Umbilical cord (tissue), 2 donors: ENCODE measurements around a stretch of chr2.

- RAMPAGE, long total RNA: no peak
These were observed 56.5 kb upstream of the TWIST2 start for GRCh38 chr2:238791403-238791714.

GRCh38 chr2:238856798-238857313, 9.0 kb downstream of the TWIST2 start:
- RAMPAGE, long total RNA: no peak

GRCh38 chr2:238902719-238903508, 55.0 kb downstream of the TWIST2 start:
- RAMPAGE, long total RNA: no peak

- RAMPAGE, long total RNA: no peak
These were observed 58.1 kb downstream of the TWIST2 start for GRCh38 chr2:238905755-238906609.

GRCh38 chr2:239121572-239122017, 273.7 kb downstream of the TWIST2 start:
- RAMPAGE, long total RNA: no peak

DNA sequence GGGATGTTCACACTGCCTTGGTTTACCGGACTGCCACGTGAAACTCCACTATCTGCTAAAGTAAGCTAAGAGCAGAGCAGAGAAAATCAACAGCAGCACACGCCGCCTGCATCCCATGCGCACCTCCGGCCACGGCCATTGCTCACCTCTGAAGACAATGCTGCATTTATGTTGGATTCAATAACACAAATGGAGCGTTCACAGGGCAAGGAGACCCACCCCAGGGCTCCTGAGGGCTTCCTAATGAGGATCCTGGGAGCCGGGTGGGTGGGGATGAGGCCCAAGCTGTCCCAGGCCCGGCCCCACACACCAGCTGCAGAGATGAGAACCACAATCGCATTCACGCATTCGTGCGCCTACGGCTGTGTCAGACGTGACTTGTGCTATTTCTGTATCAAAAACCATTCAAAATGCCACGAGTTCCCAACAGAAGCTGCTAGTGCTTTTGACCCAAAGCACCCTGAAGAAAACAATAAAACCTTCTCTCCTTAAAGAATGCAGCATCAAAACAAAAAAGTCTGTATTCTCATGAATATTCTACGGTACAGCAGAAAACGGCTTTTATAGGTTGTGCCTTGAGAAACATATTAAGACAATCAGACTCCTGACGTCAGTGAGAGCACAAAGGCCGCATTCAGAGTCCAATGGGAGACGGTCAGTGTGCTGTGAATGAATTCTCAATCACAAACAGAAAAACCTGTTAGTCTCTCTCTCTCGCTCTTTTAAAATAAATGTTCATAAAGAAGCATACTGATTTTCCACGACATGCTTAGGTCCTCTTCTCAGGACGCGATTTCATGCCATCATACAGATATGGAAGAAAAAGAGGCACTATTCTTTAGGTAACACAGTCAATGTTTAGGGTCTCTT, 205.4 kb downstream of the HDAC4 start:
- RAMPAGE, long total RNA: no peak

DNA sequence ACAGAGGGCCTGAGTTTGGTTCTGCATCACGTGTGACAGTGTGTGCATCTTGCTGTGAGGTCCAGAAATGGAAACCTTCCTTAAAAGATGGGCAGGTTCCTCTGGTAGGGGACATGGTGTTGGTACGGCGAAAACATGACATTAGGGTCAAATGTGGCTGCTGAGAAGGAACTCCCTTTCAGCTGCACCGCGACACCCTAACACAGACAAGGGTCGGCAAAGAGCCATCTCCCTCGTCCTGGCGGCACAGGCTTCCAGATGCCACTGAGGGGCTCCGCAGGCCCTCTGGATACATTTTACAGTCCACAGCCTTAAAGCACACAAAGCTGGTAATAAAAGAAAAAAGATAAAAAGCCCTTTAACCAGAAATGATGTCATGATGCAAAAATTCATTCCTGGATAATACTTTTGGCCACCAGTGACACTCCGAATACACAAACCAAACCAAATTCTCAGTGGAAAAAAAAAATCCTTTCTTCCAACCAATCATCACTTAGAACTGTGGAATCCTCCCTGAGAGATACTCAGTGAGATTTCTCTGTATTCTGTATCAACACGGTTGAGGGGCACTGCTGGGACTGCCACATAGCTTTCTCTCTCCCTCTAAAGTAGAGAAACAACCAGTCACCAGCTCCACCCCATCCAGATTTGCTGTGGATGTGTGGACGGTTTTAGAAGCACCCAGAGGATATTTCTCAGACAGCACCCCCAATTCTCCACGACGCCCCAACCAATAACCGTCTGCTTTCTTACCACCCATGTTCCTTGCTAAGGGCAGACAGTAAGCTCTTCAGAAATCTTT, 174.8 kb downstream of the HDAC4 start:
- RAMPAGE, long total RNA: no peak

GRCh38 chr2:239274627-239275649, 125.9 kb downstream of the HDAC4 start:
- RAMPAGE, long total RNA: no peak

DNA sequence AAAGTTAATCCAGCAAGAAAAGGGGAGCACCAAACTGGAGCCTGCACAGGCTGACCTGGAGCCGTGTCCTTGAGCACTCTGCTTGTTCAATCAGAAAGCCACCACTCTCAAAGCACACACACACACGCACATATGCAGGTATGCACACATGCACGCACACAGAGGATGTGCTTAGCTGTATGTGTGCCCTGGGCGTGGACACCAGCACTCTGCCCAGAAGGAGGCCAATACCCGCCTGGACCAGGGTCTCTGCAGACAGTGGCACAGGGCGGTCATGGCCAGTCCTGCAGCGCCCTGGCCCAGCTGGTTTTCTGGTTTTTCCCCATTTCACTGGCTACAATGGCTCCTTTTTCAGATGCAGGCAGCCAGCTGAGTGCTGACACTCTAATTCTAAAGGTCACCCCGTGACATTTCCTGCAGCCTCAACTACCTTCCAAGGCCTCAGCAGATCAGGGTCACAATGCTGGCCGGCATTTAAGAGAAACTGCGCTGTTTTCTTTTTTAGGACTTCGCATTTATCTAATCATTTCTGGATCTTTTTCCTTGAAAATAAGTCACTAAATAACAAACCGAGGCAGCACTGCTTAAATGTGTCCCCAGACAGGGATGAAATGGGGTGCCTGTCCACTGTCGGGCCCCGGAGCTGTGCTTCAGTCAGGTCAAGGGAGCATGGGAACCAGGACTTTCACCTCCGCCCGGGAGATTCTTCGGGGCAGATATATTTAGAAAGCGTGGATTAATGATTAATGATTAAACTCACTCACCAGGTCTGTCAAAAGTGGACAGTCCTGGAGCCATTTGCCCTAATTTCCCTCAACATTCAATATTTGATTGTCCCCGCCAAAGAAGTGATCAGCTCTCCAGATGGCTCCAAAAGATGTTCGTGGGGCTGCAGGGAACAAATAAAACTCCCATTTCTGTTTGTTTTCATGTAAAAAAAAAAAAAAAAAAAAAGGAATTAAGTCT, 104.4 kb downstream of the HDAC4 start:
- RAMPAGE, long total RNA: no peak

DNA sequence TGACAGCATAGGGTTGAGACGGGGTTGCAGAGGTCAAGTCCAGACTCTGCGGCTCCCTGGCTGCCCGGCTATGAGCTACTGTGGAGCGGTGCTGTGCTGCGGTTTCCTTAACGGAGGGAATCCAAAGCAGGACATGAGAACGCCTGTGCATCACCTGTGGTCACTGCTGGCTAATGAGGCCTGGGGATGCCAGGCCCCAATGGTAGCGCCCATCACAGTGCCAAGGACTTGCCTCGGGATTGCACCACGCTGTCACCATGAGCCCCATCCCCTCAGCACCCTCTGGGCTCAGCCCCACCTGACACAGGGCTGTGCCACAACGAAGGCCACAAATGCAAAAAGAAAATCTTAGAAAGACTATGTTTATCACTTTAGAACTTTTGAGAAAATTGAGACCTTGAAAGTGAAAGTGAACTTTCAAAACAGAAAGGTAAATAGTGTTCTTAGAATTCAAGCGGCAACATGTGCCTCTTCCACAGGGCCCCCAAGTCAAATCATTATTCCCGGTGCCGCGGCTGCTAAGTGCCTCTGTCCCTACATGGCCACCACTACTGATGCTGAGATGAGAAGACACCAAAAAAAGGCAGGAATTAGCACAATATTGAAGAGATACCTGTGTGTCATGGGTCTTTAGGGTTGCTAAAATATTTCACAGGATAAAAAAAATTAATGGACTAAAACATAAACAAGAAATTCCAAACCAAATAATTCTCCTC, 103.2 kb downstream of the HDAC4 start:
- RAMPAGE, long total RNA: no peak

DNA sequence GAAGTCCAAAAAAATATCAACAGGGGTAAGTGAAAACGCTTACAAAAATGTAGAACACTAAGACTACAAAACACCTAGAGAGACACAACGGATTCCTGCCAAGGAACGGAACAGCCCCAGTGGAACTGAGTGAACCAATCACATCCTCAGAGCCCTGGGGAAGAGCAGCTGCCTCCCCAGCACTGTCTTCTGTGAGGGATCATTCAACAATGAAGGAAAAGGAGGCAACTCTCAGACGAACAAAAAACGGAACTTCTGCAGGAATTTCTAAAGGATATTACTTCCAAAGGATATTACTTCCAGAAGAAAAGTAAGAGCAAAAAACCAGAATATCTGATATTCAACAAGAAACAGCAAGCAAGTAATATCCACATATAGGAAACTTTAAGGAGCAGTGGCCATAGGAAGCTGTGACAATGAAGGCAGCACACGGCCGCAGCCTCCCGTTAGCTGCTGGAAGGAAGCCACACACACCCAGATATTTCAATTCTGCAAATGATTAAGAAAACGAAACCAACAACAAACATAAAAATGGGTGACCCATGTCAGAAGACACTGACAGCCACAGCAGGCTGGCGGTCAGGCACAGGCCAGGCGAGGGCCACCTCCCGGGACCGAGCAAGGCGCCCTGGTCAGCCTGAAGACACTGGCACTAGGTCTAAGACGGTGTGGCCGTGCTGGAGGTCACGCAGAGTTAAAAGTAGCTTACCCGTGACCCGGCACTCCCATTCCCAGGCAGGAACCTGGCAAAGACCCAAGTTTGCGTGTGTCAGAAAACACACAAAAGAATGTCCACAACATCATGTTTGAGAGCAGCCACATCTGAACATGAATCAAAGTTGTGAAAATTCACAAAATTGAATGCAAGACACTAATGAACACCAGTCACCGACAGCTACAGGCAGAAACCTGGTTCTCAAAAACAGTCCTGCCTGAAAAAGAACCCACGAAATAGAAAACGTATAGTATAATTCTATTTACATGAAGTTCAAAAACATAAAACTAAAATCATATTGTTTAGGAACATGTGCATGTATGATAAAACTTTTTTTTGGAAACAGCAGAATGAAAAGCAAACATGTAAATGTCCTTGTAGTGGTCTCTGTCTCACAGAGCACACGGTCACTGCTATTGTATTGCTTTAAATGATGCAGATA, 81.6 kb downstream of the HDAC4 start:
- RAMPAGE, long total RNA: no peak

DNA sequence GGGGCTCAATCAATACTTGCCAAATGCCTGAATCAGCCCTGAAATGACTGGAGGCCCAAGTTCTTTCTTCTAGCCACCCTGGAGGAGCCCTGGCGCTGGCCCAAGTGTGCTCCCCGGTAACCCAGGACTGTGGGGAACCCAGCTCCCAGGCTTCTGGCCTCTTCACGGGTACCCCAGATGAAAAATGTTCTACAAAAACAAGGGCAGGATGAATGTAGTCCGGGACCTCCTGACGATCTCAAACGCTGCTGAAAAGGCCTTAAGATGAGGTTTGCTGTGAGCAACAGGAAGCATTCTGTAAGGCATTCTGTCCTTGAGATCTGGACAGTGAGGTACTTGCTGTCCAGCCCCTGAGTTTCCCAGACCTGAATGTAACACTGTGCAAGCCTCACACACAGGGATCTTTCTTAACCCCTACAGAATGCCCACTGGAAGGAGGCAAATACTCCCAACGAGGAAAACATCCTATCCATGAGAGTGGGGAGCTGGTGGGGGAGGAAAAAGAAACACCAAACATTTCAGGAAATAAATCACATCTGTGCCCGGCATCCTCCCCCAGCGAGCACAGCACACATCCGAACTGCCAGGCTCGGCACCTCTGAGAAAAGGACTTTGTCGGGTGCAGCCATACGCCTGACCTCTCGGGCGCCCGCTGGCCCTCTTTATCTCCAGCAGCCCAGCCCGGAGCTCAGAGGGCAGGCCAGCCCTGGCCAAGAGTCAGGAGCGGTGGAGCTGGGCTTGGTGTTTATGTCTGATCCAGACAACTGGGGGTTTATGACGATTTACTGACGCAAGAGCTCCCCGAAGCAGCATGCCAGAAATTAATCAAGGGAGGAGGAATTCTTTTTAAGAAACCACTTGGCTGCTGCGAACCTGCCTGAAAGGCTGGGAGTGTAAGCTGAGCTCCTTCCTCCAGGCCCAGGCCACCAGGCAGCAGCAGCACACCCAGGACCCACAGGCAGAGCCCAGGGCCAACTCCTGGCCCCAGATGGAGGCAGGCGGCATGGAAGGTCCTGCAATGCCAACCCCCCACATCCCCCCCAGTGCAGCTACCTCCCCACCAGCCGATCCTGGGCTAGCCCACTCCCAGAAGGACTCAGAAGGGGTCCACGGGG, 72.4 kb downstream of the HDAC4 start:
- RAMPAGE, long total RNA: no peak

GRCh38 chr2:239331225-239332114, 69.3 kb downstream of the HDAC4 start:
- RAMPAGE, long total RNA: no peak

DNA sequence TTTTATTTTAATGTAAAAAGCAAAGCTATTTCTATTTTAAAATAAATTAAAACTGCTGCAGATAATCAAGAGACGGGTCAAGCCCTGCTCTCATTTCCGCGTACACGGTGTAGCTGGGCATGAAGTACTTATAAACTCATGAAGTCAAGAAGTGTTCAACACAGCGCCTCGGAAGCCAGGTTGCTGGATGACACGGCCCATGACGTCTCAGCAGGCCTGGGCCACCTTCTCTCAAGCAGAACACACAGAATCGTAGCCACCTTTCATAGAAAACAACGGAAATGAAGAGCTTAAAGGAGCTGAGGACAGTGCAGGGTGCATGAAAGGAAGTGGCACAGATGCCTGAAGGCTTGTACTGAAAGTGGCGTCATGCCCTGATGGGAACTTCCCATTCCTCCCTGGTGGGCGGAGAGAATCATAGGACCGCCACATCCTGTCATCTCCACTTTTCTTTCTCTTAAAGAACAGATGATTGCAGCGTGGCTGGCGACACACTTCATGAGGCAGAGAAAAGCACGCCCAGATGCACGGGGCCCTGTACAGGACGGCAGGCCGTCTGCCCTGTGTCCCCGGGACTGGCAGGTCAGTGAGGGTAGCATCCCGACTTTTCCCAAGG, 31.2 kb downstream of the HDAC4 start:
- RAMPAGE, long total RNA: no peak

- RAMPAGE, long total RNA: no peak
These were observed 867 bp upstream of the HDAC4 start for GRCh38 chr2:239401488-239402285.

DNA sequence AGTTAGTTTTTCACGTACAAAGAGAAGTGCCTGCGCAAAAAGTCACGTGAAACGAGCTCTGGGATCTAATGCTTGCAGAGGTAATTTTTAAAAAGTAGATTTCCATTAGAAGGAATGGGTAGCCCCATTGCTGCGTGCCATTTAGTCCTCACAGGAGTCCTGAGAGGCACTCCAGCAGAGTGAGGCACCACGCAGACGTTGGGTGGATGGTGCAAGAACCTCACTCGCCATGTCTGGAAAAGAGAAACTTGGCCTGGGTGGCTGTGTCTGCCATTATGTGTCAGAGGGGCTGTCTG, 1.8 kb upstream of the HDAC4 start:
- RAMPAGE, long total RNA: no peak

- RAMPAGE, long total RNA: no peak
These were observed 290.5 kb upstream of the HDAC4 start for GRCh38 chr2:239691245-239691737.

GRCh38 chr2:239751658-239752040, 273.5 kb downstream of the NDUFA10 start:
- RAMPAGE, long total RNA: no peak

DNA sequence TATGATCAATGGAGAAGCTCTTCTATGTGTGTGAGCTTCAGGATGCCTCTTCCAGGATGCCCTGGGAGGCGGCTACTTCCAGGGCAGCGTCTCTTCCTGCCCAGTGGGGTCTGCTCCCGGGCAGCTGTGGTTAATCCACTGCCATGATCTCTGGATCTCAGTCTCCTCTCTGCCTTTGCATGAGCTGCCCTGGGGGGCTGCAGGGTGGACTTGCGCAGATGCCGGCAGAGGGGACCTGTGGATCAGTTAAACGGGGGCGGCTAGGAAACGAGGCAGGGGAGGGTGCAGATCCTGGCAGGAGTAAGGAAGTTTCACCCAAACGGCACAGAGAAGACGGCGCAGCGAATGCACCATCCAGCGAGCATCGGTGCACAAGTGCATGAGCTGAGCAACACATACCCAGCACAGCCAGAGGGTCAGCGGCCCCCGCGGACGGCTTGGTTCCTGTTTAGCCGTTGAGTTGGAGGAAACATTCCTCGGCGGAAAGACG, 86.6 kb downstream of the NDUFA10 start:
- RAMPAGE, long total RNA: no peak

DNA sequence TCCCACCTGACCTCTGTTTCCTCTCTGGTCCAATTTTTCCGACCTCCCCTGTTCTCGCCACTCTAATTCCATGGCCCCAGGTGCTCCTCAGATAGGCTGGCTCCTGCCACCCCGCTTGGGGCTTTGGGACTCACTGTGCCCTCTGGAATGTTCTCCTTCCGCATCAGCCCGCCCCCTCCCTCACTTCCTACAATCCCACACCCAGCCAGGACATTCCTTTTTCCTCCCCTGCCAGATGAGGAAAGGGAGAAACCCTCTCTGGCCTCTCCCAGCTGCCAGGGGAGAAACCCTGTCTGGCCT, 3.1 kb upstream of the OR6B2 start:
- RAMPAGE, long total RNA: no peak